ENCODE results near the gene ZCCHC17.

GRCh38 chr1:31024638-31025140 is 40.8 kb downstream of the PUM1 start:
- RRBS: no CpG with 5 or more reads among the region's 2 CpGs

DNA sequence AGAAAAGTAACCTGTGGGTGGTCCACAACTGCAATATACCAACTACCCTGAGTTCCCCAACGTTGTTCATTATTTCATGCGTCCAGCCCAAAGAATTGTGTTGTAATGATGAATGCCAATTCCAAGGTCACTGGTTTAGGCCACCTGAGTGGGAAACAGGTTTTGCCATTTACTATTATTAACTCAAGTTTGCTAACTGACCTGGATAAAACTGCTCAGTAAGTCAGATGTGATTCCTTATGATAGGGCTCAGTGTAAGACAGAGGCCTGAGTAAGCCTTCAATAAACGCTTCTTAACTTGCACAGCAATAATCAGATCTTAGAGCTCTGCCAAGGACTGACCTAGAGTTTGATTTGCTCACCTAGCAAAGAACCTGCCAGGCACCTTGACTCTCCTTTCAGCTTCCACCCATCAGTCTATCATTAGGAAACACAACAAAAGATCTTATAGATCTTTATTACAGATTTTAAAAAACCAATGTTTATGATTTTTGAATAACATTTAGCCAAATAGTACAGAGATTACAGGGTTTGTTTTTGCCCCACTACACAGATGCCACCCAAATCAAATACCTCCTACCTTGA is 9.9 kb downstream of the PUM1 start:
- RRBS: no CpG with 5 or more reads among the region's 3 CpGs

- RRBS: no CpG with 5 or more reads among the region's 5 CpGs
Measured at GRCh38 chr1:31100938-31101504, 35.5 kb upstream of the PUM1 start.

GRCh38 chr1:31296882-31297526 is at the start of gene ZCCHC17:
TSS of gene ZCCHC17 (plus strand) at chr1:31297032.
- RRBS: 5% methylated on average over 3 of the region's 35 CpGs

DNA sequence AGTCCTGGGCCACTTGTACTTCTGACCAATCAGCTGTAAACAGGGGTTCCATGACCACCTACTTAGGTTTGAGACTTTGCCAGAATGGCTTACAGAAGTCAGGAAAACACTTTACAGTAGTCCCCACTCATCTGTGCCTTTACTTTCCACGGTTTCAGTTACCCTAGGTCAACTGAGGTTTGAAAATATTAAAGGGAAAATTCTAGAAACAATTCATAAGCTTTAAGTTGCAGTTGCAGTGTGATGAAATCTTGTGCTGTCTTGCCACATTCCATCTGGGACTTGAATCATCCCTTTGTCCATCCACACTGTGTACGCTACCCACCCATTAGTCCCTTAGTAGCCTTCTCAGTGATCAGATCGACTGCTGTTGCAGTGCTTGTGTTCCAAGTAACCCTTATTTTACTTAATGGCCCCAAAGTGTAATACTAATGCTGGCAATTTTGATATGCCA is 30.5 kb downstream of the ZCCHC17 start:
- RRBS: no CpG with 5 or more reads among the region's 3 CpGs

GRCh38 chr1:31444591-31445162 is 31.7 kb downstream of the SERINC2 start:
- RRBS: no CpG with 5 or more reads among the region's 5 CpGs

DNA sequence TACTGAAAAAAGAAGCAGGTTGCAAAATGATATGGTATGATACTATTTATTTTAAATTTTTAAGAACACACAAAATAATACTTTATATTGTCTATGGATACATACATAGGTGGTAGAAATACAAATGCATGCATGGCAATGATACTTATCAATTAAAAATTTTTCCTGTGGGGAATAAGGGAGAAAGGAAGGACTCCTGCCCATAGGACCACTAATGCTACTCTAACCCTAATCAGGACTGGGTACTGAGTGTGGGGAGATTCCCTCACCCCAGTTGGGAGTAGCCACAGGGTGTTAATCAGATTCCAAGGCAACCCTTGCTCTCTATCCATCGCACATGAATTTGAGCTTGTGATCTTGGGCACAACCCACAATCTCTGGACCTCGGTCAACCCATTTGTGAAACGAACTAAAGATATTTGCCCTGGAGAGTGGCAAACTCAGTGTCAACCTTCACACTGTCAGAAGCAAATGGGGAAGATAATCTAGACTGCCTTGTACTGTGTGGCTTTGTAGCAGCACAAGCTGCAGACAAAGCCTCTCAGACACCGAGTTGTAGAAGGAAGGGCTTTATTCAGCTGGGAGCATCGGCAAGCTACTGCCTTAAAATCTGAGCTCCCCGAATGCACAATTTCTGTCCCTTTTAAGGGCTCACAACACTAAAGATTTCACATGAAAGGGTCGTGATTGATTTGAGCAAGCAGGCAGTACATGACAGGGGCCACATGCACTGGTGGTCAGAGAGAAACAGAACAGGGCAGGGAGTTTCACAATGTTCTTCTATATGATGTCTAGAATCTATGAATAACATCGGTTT is 69.6 kb downstream of the SERINC2 start:
- RRBS: no CpG with 5 or more reads among the region's 8 CpGs

- RRBS: no CpG with 5 or more reads among the region's 6 CpGs
Measured at GRCh38 chr1:31510336-31510708, 66.0 kb upstream of the TINAGL1 start.

DNA sequence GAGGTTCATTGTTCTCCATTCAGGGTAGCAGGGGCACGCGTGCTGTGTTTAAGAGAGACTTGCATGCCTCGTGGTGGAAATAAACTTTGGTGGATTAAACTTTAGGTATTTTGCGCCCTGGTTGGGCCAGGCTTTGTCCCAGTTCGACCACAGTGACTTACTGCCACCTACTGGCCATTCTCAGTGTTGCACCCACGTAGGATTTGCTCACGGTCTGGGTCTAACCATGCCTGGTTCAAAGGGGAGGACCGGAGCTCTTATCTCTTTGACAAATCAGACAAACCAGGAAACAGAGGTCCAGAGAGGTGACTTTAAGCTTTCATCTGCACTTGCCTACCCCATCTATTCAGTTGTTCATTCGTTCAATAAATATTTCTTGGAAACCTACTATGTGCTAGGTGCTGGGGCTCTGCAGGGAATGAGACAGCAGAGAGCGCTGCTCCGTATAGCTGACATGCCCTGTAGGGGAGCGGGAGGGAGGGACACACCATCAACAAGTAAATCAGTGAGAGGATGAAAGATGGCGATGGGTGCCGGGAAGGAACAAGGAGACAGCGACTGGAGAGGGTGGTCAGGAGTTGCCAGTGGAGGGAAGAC is 27.3 kb upstream of the TINAGL1 start:
- RRBS: no CpG with 5 or more reads among the region's 15 CpGs

- RRBS: 69% methylated on average over 28 of the region's 58 CpGs
Measured at GRCh38 chr1:31588539-31589272, 12.4 kb downstream of the TINAGL1 start.

GRCh38 chr1:31642214-31642843 is 2.3 kb downstream of the PEF1 start:
- RRBS: no CpG with 5 or more reads among the region's 5 CpGs

GRCh38 chr1:31666146-31667052 is 21.7 kb upstream of the PEF1 start:
- RRBS: no CpG with 5 or more reads among the region's 11 CpGs

DNA sequence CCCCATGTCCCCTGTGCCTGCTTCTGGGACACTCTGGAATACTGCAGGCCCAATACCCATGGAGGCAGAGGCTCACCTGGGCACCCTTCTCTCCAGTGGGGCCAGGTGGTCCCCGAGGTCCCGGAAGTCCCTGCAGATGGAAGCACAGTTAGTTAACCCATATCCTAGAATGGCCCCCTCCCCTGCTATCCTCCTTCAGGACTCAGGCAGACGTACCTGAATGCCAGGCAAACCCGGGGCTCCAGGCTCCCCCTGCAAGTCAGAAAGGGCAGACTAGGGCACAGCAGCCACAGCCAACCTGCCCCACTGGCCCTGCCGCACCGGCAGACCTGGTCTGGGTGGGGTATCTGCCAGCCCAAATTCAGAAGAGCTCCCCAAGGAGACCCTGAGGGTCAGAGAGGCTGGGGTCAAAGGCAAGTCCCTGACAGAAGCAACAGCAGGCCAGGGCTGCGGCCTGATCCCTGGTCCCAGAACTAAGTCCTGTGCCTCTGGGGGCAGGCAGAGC is 20.6 kb downstream of the COL16A1 start:
- RRBS: 98% methylated on average over 3 of the region's 7 CpGs

DNA sequence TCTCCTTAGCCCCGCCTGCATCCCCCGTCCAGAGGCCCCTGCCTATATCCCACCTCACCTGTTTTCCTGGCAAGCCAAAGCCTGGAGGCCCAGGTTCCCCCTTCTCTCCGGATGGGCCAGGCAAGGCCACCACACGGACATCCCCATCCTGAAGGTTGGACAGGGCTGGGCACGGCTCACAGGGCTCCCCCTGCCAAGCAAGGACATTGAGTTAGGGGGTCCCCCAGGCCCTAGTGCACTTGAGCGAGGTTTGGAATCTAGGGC is 18.3 kb downstream of the COL16A1 start:
- RRBS: no CpG with 5 or more reads among the region's 6 CpGs

GRCh38 chr1:31689317-31690140 is 14.3 kb downstream of the COL16A1 start:
- RRBS: no CpG with 5 or more reads among the region's 7 CpGs

DNA sequence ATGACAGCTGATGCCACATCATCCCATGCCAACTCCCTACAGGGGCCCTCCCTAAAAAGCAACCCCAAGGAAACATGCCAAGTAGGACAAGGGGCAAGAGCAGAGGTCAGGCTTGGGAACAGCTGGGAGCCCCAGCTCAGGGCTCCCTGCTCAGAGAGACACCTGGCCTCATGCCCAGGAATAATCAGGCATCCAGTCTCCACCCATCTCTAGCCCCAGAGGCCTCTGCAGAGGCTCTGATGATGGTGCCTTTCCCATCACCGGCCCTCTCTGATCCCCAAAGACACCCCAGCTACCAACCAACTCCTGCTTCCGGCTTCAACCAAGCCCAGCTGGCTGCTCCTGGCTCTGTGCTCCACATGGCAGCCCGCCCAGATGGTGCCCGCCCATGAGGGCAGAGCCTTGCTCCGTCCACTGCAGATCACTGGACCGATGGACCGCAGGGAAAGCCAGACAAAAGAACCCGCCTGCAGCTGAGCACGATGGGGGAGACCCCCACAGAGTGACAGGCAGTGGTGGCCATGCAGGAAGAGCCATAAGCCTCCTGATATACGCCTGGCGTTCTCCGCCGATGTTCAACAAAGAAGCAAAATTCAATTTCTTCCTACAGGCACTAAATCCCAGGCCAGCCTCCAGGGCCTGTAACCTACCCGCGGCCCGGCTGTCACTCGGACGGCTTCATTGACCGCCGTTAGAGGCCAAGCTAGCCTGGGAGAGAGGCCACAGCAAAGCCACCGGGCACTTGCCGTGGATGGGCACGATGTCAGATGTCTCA is 10.0 kb downstream of the ADGRB2 start:
- RRBS: 96% methylated on average over 6 of the region's 23 CpGs

DNA sequence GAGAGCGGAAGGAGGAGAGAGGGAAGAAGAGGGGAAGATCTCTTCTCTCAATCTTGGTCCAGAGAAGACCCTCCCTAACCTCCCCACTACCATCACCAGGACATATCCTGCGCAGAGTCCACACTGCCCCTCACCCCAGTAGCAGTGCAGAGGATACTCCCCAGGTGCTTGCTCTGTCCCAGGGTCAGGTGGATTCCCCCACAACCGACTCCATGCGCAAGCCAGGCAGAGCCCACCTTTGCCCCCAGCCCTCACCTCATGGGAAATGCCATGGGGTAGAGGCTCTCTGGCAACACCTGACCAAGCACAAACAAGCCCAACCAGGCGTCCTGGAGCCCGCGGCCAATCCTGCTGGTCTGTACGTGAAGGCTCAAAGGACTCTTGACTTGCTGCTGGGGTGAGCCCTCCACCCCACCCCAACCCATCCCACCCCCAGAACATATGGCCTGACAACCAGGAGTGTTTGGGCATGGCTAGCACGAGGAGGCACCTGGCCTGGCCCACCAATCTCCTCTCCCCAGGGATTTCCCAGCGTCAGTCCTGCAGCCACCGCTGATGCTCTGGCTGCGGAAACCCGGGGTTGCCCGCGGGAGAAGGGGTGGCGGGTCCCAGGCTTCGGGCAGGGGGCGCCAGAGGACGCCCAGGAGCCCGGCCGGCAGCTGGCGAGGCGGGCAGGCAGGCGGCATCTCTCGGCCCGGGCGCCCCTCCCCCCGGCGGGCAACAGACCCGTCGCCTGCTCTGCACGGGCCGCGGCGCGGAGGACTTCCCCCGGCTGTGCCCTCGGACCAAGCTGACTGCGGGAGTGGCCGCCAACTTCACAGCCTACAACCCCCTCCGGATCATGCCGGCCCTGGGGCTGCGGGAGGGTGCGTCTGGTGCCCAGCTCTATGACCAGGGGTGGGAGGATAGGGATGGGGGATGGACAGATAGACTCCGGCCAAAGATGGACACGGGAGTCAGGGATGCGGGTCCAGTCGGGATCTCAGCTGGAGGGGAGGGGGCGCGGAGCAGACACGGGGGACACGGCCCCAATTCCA is 1.6 kb downstream of the ADGRB2 start:
- RRBS: 4% methylated on average over 32 of the region's 52 CpGs

DNA sequence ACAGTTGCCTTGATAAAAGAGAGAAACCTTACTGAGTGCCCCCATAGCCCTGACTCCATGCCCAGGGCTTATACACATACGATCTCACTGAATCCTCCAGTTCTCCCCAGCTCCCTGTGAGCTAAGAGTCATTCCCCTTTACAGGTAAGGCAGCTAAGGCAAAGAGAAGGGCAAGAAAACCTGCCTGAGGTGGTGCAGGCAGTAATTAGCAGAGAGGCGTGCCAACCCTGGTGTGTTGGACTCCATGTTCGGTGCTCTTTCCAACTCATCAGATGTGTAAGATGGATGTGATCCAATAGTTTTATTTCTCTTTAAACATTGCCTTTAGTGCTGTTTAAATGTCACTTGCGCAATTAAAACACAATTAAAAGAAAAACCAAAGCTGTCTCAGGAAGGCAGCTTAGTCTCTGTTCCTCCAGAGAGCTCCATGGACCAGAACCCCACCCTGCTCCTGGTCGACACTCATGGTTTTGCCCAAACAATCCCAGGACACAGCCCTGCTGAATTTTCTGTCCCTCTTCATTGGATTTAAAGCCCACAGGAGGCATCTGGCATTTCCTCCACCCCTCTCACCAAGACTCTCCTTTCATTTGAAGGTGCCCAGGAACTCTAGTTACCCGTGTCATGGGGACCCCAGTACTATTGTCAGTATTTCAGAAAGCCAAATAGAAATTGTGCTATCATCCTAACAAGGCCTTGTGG is 22.0 kb upstream of the SPOCD1 start:
- RRBS: no CpG with 5 or more reads among the region's 6 CpGs

DNA sequence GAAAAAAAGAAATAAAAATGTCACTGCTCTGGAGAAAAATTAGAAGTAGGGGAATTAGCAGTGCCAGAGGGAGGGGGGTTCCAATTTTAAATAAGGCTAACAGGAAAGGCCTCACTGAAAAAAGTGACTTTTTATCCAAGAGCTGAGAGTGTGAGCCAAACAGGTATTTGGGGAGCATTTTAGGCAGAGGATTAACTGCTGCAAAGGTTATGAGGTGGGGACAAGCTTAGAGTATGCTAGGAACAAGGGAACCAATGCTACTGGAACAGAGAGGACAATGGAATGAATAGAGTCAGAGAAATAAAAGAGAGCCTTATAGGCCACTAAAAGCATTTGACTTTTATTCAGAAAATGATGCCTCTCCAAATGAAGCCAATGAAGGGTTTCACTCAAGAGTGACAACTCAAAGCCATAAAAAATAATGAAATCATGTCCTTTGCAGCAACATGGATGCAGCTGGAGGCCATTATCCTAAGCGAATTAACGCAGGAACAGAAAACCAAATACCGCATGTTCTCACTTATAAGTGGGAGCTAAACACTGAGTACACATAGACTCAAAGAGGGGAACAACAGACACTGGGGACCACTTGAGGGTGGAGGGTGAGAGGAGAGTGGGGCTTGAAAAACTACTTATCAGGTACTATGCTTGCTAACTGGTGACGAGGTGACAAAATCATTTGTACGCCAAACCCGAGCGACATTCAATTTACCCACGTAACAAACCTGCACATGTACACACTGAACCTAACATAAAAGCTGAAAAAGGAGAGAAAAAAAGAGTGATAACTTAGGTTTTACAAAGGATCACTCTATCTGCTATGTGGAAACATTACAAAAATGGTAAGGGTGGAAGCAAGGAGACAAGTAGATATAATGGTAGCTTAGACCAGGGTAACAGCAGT is 11.2 kb downstream of the PTP4A2 start:
- RRBS: no CpG with 5 or more reads among the region's 8 CpGs

DNA sequence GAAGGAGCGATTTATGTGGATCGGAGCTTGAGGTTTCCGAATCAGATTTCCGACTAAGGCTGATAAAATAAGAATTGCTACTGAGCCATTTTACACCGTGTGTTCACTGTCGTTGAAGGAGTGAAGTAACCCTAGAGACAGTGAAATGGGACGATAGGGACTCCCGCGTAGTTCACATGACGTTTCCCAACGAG is 1.2 kb downstream of the KHDRBS1 start:
- RRBS: no CpG with 5 or more reads among the region's 11 CpGs